B cell (primary cell): ENCODE results near the genes PDIA2, WDR90, RHOT2, METRN and CCDC78.

DNA sequence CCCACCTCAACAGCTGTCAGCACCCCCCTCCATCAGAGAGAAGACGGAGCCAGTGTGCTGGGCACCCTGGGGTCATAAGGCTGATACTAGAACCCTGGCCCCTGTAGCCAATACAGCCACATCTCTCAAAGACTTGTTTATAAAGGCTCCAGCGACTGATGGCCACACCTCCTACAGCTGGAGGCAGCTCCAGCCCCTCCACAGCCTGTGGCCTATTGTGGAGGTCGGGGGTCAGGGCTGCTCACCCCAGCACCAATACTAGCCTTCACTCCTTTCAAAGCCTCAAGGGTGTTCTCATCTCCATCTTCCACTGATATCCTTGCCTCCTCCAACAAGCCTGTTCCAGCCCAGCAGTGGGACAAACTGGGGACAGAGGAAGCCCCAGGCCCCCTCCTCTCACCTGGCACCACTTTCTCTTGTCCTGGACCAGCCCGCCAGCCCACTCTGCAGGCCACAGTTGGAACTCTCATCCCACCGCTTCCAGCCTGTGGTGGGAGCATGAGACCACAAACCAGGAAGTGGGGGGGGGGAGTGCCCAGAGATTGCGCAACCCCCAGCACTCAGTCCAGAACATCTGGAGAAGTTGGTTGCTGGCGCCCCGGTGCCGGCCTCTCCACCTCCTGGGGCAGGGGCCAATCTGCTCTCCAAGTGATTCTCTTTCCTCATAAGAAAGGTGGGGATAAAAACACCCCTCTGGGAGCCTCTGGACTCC is 2.0 kb upstream of the MPG start:
- PRO-cap = no peak
- CAGE, long polyA plus RNA = no peak

DNA sequence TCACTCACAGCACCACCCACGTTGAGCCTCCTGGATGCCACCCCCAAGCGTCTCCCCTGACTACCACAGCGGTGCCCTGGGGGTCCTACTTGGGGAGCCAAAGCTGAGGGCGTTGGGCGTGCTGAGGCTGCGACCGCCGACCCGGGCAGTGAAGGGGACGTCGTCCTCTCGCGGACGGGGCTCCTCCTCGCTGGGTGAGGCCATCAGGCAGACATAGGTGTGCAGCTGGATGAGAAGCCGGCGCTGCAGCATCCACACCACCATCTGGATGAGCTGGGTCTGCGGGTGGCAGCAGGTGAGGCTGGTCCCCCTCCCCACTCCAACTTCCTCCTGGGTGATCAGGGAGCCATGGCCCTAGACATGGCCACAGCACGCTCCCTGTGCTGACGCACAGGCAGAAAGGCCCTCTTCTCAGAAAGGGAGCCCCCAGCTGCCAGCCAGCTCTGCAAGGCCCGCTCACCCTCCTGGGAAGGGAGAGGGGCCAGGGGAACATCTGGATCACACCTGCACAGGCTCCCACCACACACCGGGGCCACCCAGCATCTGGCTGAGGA is 11.7 kb downstream of the MPG start:
- PRO-cap = no peak
- CAGE, long polyA plus RNA = no peak

GRCh38 chr16:101959-103035 is 24.3 kb downstream of the MPG start:
- PRO-cap = no peak
- CAGE, long polyA plus RNA = no peak

- PRO-cap = no peak
- CAGE, long polyA plus RNA = no peak
Measured at GRCh38 chr16:185942-186307, 5.7 kb downstream of the HBQ1 start.

DNA sequence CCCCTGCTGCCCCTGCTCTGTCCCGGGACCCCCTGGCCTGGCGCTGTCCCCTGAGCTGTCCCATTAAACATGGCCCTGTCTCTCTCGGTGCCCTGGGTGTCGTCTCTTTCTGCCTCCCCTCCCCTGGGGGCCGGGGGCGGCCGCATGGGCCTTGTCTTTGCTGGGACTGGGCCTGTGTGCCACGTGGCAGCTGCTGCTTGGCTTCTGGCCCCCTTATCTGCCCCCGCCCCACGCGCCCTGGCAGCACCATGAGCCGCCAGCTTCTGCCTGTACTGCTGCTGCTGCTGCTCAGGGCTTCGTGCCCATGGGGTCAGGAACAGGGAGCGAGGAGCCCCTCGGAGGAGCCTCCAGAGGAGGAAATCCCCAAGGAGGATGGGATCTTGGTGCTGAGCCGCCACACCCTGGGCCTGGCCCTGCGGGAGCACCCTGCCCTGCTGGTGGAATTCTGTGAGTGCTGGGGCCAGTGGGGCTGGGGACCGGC is at the start of gene PDIA2:
Gene PDIA2 (plus strand): TSS at position 243 of the 481 bp plus-strand sequence.
- PRO-cap = no peak
- CAGE, long polyA plus RNA = no peak

DNA sequence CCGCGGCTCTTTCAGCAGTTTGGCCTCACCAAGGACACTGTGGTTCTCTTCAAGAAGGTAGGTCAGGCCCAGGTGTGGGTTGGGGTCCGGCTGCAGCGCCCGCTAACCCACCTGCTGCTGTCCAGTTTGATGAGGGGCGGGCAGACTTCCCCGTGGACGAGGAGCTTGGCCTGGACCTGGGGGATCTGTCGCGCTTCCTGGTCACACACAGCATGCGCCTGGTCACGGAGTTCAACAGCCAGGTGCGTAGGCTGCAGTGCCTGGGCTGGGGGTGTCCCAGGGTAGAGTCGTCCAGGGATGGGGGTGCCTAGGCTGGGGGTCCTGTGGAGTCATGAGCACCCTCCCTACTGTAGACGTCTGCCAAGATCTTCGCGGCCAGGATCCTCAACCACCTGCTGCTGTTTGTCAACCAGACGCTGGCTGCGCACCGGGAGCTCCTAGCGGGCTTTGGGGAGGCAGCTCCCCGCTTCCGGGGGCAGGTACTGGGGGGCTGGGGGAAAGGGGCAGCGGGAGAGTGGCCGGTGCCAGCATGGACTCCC is 2.1 kb downstream of the PDIA2 start:
- PRO-cap = no peak
- CAGE, long polyA plus RNA = no peak

DNA sequence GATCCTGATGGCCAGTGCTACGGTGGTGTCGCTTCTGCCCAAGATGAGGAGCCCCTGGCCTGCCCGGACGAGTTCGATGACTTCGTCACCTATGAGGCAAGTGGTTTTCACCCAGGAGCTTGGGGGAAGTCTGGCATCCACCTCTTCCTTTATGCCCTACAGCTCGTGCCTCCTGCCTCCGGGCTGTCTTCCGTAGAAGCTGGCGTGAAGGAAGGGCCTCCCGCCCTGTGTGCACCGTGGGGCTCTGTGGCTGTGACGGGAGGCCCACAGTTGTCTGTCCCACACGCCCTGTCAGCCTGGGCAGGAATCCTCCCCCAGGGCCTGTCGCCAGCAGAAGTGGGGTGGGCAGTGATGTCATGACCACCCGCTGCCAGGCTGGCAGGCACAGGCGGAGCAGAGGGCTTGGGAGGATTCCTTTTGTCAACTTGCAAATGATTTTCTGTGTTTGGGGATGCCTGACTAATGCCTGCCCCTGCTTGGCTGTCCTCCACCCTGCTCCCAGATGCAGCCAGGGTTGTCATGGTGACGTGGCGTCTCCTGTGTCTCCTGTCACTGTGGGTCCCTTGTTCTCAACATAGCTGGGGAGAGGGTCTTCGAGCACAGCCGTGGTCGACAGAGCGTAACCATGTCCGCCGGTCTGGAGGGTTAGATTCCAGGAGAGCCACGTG is 46.0 kb downstream of the RAB11FIP3 start:
- PRO-cap = no peak
- CAGE, long polyA plus RNA = no peak

DNA sequence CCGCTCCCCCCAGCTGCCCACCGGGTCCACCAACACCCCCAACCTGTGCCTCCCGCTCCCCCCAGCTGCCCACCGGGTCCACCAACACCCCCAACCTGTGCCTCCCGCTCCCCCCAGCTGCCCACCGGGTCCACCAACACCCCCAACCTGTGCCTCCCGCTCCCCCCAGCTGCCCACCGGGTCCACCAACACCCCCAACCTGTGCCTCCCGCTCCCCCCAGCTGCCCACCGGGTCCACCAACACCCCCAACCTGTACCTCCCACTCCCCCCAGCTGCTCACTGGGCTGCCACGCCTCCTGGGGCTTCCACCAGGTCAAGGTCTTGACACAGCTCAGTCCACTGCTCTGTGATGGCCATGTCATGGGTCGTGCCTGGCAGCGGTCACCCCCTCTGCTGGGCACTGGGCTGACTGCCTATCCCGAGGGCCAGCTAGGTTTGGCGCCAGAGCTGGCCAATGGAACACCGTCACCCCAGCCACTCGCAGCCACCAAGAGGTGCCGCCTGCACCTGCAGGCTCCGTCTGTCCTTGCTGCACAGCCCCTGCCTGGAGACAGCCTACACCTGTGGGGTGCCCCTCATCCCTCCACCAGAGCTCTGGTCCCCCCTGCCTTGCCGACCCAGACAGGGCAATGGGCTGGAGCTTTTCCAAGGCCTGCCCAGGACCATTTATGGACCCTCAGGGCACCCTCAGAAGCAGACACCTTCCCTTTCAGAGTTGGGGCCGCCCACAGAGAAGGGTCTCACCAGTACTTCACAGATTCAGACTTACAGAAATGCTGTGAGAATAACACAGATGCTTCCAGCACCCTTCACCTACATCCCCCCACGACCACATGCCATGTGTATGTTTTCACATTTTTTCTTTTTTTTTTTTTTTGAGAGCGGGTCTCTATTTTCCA is 4.5 kb upstream of the RAB40C start:
- PRO-cap = no peak
- CAGE, long polyA plus RNA = no peak

GRCh38 chr16:636910-637184 is 742 bp upstream of the METTL26 start:
- PRO-cap = unidirectional peak, minus-strand start at chr16:637070
- CAGE, long polyA plus RNA = no peak

DNA sequence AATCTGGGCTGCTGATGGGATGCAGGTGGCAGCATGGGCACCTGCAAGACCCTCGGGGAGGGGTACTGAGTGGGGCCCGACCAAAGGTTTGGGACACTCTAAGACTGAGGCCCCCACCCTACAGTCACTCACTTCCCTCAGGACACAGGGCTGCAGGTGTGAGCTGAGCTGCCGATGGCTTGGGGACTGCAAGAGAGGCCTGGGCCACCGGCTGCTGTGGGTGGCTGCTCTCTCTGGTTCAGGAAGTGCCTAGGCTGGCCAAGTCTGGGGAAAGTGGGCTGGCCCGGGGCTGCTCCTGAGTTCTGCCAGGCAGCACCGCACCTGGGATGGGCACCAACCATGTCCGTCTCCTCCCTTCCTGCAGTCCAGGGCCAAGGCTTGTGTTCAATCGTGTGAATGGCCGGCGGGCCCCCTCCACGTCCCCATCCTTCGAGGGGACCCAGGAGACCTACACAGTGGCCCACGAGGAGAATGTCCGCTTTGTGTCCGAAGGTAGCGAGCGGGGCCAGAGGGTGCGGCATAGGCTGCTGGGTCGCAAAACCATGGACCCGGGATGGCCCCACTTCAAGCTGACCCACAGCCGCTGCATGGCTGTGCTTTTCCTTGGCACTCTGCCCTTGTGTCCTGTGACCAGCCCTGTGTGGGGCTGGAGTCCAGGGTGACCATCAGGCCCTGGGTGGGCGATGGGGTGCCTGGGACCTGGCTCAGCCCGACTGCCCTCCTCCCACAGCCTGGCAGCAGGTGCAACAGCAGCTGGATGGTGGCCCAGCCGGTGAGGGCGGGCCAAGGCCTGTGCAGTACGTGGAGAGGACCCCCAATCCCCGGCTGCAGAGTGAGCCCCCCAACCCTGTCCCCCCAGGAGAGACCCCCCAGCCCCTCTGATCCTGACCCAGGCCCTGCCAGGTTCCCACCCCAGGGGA is 1.9 kb upstream of the WDR90 start:
- PRO-cap = no peak
- CAGE, long polyA plus RNA = no peak

DNA sequence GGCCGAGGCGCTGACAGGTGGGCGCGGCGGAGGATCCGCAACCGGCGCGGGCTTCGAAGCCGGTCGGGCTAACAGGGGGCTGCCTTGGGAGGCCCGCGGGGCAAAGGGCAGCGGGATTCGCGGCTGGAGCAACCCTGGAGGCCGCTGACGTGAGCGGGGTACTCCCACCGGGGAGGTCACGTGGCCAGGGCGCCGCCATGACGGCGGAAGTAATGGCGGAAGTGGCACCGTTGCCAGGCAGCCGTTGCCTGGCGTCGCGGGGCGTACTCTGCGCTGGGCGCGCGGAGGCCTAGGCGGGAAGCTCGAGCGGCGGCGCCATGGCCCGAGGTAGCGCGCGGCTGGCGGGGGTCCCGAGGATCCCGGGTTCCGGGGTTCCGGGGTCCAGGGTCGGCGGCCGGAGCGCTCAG is at the start of gene WDR90:
Gene WDR90 (plus strand): TSS at position 266 of the 407 bp plus-strand sequence.
- PRO-cap = bidirectional peak, plus-strand start at position 264 of the sequence, minus-strand start at position 133 of the sequence
- CAGE, long polyA plus RNA = no peak

DNA sequence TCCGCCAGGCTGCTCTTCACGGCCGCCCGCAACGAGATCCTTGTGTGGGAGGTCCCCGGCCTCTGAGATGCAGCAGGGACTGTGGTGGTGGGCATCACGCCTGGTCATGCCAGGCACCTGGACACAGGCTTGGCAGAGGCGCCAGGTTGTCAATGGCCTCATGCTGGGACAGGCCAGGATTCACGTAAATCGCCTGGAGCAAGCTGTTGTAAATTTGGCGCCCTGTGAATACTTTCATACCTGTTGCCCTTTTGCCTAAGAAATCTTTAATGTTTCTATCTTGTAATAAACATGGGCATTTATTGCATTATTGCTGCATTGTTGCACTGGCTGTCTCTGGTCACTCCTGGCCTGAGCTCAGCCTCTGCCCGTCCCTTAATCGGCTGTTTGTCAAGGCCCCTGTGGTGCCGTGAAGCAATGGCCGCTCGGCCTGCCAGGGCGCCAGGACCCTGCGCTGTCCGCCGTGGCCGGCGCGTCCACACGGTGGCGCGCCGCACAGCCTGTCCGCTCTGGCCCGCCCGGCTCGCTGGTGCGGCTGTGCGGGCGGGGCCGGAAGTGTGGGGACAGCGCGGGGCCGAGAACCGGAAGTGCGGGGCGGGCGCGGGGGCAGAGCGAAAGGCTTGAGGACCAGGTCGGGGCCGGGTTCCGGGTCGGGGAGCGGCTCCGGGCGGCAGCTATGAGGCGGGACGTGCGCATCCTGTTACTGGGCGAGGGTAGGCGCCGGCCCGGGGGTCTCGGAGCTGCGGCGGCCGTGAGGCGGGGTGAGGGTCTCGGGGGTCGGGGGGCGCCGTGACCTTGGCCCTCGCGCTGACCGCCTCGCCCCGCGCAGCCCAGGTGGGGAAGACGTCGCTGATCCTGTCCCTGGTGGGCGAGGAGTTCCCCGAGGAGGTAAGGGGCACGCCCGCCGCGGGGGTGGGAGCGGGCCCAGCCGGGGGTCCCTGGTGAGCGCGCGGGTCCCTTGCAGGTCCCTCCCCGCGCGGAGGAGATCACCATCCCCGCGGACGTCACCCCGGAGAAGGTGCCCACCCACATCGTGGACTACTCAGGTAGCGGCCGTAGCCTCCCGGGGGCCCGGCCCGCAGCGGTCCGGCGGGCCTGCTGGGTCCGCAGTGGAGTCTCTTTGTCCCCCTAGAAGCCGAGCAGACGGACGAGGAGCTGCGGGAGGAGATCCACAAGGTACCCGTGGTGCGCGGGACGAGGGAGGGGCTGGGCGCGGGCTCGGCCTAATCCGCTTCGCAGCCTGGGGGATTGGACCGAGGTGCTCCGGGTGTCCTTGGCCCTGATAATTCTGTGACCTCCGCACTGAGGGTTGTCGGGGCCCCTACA is at the start of gene RHOT2:
Gene RHOT2 (plus strand): TSS at position 609 of the 1,326 bp plus-strand sequence.
- PRO-cap = bidirectional peak, plus-strand start at position 609 of the sequence, minus-strand start at position 447 of the sequence
- CAGE, long polyA plus RNA = no peak

DNA sequence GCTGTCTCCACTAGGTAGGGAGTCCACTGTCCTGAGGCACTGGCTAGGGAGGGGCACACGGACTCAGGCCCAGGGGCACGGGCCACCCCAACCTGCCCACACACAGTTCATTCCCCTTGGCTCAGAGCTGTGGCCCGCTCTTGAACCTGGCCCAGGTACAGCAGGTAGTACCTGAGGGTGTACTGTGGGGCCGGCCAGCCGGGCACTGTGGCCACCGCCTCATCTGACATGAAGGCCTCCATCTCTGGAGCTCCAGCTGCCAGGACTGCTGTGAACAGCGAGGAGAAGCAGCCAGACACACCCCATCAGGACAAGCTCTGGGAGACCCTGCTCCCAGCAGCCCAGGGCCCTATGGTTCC is 1.5 kb upstream of the STUB1 start:
- PRO-cap = no peak
- CAGE, long polyA plus RNA = no peak

DNA sequence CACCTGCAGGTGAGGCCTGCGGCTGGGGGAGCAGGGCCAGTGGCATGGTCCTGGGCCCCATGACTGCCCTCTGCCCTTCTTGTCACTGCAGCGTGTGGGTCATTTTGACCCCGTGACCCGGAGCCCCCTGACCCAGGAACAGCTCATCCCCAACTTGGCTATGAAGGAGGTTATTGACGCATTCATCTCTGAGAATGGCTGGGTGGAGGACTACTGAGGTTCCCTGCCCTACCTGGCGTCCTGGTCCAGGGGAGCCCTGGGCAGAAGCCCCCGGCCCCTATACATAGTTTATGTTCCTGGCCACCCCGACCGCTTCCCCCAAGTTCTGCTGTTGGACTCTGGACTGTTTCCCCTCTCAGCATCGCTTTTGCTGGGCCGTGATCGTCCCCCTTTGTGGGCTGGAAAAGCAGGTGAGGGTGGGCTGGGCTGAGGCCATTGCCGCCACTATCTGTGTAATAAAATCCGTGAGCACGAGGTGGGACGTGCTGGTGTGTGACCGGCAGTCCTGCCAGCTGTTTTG is 1.8 kb downstream of the JMJD8 start:
- PRO-cap = no peak
- CAGE, long polyA plus RNA = no peak

DNA sequence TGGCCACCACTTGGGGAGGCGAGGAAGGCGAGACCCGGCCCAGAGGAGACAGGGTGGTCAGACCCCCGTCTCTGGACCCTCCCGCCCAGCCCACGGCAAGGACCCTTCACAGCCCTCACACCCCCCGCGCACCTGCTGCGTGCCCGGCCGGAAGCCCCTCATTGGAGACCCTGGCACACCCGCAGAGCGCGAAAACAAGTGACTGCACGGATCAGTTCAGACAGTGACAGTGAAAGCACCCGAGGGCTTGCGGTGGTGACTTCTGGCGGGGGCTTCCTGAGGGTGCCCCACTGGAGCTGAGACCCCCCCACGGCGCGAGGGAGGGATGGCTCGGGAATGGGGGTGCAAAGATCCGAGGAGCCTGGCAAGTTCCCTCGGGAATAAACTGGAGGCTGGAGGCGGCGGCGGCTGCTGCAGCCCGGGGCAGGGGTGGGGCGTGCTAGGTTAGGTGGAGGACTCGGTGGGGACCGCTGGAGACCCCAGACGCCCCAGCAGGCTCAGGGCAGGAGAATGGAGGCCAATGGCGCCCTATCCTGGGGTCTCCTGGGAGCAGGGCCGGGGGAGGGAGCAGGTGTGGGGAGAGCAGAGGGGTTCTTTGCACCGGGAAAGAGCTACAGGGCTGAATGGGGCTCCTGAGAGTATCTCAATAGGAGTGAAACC is 740 bp upstream of the FBXL16 start:
- PRO-cap = no peak
- CAGE, long polyA plus RNA = no peak

DNA sequence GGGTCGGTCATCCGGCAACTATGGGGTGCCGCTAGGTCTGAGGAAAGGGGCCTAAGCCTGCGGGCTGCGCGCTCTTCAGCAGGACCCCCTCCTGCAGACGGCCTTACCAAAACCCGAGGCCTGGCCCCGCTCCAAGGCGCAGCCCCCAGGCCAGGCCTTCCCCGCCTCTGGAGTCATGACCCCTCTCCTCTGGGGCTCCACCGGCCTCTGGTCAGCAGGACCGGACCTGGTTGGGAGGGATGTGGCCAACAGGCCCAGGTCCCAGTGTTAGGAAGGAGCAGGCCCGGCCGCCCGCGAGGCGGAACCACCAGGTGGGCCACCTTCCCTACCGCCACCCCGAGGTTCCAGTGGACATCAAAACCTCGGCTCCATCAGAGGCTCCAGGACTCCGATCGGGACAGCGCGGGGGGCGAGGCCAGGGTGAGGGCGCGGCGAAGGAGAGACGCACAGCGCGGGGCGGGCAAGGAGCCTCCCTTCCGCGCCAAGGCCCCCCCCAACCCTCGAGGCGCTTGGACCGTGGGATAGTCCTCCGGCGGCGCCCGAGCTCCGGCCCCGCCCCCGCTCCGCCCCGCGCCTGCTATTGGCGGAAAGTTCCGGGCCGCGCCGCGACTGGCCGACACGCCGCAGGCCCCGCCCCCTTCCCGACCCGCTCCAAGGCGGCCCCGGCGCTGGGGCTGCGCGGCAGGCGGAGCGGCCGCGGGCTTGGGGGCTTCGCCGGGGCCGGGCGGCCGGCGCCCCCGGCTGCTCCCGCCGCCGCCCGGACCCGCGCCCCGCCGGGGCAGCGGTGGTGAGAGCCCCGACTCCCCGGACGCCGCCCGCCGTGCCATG is at the start of gene METRN:
Gene METRN (plus strand): TSS at position 654 of the 828 bp plus-strand sequence.
- PRO-cap = no peak
- CAGE, long polyA plus RNA = no peak

- PRO-cap = no peak
- CAGE, long polyA plus RNA = no peak
Measured at GRCh38 chr16:726241-726657, at the start of gene CCDC78. TSS of gene CCDC78 (minus strand) at chr16:726443.

DNA sequence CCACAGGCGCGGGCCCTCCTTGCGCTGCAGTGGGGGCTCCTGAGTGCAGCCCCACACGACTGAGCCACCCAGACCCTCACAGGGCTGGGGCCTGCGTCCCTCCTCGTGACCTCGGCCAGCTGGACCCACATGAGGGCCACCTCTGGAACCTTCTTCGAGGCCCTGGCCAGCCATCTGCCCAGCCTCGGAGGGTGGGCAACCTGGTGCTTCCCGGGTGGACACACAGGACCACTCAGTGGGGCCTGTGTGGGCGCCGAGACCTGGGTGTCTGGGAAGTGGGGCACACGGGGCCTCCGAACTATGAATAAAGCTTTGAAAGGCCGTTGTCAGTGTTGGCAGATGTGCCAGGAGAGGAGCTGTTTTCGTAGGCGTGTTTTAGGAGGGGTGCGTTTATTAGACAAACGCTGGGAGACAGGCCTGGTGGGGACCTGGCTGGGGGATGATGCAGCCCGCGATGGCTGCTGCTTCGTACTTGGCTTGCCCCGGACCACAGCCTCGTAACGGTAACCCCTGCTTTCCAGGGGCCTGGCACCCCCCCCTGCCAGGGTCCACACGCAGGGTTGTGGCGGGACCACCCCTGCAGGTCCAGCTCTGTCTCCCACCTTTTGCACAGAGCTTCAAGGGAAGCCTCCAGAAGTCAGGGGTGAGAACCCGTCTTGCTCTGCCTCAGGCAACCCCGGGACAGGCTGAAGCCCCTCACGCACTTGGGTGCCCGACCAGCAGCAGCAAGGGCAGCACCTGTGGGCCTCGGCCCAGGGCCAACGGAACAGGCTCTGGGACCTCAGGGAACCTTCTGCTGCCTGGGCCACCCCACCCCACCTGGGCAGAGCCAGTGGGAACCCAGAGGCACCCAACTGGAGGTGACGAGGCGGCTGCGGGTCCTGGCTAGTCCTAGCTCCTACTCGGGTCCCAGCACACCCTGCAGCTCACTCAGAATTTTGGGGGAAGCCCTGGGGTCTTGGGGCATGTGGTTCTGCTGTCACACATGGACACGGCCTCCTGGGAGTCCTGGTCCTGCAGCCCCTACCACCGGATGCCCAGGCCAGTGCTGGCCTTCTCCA is 2.8 kb downstream of the HAGHL start:
- PRO-cap = no peak
- CAGE, long polyA plus RNA = no peak

GRCh38 chr16:861758-862105 is 61.2 kb upstream of the GNG13 start:
- PRO-cap = no peak
- CAGE, long polyA plus RNA = no peak

DNA sequence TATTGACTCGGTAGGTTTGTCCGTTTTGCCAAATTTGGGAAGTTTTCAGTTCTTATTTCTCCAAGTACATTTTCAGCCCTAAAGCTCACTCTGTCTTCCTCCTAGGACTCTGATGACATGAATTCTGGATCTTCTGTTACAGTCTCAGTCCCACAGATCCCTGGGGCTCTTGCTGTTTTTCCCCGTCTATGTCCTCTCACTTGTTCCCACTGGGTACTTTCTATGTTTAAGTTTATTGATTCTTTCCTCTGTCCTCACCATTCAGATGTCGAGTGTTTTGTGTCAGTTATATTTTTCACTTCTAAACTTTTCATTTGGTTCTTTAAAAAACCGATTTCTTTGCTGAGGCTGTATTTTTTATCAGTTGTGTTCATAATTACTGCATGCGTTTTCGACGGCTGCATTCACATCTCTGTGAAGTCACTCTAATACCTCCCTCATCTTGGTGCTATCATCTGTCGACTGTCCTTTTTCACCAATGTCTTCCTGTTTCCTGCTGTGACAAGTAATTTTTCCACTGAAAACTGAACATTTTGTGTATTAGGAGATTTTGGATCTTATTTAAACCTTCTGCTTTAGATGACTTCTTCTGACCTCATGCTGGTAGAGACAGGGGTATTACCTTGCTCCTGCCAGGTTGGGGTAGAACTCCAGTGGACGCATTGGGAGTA is 65.3 kb upstream of the GNG13 start:
- PRO-cap = no peak
- CAGE, long polyA plus RNA = no peak